Measurements from ENCODE around the gene FGGY.

DNA sequence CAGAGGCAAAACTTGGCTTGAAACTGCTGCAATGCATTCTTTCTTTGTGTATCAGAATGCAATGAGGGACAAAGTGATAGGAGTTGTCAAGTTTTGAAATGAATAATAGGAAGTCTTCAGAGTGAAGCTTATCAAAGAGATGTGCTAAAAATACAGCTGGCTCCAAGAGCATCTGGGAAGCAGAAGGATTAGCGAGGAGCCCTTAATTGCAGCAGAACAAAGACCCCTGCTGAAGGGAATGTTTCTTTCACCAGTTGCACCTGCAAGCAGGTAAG, 124.2 kb upstream of the C8B start:
- PRO-cap, result no peak

- PRO-cap, result no peak
Measured at GRCh38 chr1:57129835-57130113, 164.0 kb upstream of the C8B start.

DNA sequence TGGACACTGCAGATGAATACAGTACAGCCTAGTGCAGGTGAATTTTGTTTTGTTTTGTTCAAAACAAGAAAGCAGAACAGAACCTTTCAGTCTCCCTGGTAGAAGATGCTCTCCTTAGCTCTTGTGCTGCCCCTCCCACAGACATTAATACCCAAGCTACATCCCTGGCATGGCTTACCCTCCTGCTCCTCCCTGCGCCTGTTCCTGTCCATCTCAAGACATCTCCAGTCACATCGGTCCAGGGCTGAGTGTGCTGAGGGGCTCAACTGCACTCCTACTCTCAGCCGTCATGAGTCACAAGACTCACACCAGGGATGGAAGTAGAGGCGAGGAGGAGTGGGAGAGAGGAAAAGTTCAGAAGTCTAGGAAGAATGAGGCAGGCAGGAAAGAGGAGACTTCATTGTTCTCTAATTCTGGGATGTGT, 9.2 kb upstream of the TACSTD2 start:
- PRO-cap, result no peak

DNA sequence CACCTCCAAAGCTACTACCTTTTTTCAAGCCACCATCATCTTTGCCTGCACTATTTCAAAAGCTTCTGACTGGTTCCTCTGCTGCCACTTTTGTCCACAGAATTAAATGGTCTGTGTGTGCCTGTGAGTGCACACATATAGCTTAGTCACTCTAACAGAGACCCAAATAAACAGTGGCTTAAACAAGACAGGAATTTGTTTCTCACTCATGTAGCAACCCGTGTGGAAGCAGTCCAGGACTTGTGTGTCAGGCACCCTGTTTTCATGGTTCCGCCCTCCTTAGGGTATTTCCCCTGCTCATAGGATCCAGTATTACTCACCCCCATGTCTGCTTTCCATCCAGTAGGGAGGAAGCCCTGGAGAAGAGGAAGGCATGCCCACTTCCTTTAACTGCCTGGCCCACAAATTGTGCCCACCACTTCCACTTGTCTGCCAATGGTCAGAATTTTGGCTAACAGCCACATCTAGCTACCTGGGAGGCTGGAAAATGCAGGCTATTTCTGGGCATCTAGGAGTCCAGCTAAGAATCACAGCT, 41.2 kb upstream of the TACSTD2 start:
- PRO-cap, result no peak

DNA sequence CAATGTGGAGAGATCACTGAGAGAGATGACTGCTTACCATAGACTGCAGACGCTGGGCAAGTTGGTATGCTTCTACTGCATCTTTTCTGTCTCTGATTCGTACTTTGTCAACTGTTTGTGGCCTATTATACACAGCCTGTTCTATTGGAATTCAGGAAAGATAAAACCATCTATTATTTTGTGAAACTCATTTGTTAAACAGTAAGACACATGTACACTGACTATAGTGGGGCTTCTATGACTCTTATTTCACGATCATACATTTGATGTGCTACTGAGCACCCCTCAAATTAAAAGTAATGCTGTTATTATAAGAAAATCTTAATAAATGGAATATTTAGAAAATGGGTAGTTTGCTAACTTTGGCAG, 24.4 kb downstream of the MYSM1 start:
- PRO-cap, result no peak

GRCh38 chr1:58785424-58786198, 1.8 kb upstream of the JUN start:
- PRO-cap, result unidirectional peak, minus-strand start at chr1:58785532

- PRO-cap, result no peak
Measured at GRCh38 chr1:58928500-58929040, 144.7 kb upstream of the JUN start.

DNA sequence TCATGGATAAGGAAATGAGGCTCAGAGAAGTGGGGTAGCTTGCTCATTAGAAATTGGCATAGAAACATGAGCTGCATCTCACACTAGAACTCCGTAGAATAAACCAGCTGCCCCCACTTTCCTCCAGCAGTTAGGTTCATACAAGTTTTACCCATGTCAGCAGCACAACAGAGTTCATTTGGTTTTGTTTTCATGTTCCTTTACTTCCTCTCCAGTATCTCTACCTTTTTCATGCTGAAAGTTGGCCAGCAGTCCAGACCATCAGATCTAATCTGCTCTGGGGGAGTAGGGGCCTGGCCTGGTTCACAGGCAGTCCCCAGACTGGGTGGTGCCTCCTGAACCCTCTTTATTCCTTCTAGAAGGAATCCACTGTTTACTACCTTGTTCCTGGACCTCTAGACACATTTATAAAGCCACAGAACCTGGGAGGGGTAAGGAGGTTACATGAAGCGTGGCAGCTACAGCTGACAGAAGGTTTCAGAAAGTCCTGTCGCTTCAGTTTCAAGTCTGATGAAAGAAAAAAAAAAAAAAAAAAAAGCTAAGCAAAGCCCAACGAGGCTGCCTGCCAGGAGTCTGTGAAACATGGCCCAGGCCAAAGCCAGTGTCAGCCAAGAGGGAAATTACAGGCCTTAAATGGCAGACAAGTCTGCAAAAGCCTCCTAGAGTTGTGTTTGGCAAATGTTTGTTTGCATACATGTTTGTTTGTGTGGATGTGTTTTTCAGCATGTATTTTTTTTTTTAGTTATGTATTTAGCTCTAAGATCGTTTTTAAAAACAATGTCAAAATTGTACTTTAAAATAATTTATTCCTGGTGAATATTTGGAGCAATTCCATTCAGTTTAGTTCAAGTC, 184.7 kb upstream of the JUN start:
- PRO-cap, result unidirectional peak, minus-strand start at position 378 of the sequence

- PRO-cap, result bidirectional peak, plus-strand start at chr1:59020396, minus-strand start at chr1:59020260
Measured at GRCh38 chr1:59020091-59020867, 236.4 kb upstream of the JUN start.

- PRO-cap, result no peak
Measured at GRCh38 chr1:59057070-59057709, 239.7 kb upstream of the FGGY start.

GRCh38 chr1:59071267-59071987, 225.5 kb upstream of the FGGY start:
- PRO-cap, result no peak

DNA sequence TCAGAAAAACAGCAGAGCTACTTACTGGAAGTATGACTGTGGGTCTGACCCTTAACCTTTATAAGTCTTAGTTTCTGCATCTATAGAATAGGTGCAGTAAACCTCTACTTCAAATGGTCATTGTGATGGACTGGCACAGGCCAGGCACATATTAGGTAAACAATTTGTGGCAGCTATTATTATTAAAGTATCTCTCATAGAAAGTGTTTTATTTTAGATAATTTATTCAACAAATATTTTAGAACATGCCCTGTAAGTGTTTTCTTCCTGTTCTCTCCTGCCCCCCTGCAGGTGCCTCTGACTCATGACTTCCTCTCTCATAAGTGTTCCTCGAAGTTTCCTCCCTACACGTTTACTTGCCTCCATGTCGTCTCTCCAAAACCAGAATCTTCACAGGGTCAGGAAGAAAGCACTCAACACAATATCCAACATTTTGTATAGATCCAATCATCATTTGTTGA, 224.7 kb upstream of the FGGY start:
- PRO-cap, result no peak

DNA sequence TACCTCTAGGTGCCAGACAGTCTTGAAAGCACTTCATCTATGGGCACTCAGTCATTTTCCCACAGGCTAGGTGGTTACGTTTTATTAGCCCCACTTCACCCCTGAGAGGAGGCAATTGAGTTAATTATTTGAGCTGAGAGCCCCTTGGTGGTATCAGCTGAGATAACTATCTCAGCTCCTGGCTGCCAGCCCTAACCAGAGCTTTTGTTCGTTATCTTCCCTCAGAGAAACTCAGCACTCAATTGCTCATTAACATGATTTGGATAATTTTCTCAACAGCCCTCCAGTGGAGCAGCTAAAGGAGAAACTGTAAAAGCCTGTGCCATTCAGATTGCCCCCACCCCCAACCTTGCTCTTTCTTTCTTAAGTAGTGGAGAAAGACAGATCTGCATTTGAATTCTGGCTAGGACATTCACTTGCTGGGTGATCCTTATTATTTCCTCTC, 218.8 kb upstream of the FGGY start:
- PRO-cap, result no peak

- PRO-cap, result no peak
Measured at GRCh38 chr1:59138369-59138950, 158.4 kb upstream of the FGGY start.

DNA sequence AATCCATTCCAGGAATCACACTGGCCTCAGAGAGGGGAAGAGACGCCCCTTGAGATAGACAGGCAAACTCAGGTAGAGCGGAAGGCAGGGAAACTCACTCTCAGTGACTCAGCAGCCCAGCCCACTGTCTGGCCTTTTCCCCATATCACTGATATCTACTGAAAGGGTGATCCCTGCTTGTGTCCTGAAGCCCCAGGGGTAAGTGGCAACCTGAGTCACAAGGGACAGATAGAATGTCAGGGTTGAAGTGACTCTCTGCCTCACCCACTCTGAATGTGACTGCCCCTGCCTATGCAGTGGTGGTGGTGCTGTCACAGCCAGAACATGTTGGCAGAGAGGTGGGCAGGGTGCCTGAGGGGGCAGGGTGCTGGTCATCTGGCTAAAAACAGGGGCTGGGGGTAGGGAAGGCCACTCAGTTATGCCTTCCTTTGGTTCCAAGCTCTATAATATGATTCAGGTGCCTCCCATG, 157.5 kb upstream of the FGGY start:
- PRO-cap, result no peak

DNA sequence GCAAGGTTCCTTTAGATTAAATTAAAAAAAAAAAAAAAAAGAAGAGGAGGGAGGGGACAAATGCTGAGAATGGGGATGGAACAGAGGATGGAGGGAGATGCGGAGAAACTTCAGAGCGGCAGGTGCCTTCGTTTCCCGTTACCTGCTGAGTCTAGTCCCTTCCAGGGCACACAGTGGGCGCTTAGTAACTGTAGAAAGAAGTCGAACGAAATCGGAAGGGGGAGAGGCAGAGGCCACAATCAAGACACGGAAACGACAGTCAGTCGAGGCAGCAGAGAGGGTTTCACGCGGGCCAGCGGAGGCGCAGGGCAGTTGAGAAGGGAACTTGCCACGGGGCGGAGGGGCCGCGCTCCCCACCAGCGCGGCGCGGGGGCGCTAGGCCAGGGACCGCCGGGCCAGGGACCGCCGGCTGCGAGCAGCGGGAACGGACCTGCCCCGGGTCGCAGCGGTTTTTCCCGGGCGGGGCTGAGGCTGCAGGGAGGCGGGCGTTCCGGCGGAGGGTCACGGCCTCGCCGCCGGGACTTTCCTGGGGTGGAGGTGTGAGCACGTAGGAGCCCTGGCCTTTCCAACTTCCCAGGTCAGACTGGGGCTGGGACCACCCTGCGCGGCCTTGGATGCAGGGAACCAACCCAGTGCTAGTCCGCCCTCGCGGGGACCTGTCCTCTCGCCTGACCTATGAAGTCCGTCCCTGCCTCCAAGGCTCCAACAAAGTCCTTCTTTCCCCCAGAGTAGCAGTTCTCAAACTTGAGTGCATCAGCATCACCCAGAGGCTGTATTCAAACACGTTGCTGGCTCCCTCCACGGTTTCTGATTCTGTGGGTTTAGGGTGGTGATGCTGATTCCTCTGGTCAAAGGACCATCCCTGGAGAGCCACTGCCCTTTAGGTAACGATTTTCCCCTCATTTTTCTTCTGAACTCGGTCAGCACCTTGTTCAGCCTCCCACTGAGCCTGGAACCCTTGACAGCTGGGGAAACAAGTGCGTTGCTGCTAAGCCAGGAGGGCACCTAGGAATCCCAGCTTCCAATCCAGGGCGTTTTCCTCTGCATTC, 150.0 kb upstream of the FGGY start:
- PRO-cap, result no peak

- PRO-cap, result bidirectional peak, plus-strand start at chr1:59296784, minus-strand start at chr1:59296548; bidirectional peak, plus-strand start at chr1:59297094, minus-strand start at chr1:59296885
Measured at GRCh38 chr1:59296187-59297464, at the start of gene FGGY. Gene FGGY (plus strand): TSS chr1:59297094.

DNA sequence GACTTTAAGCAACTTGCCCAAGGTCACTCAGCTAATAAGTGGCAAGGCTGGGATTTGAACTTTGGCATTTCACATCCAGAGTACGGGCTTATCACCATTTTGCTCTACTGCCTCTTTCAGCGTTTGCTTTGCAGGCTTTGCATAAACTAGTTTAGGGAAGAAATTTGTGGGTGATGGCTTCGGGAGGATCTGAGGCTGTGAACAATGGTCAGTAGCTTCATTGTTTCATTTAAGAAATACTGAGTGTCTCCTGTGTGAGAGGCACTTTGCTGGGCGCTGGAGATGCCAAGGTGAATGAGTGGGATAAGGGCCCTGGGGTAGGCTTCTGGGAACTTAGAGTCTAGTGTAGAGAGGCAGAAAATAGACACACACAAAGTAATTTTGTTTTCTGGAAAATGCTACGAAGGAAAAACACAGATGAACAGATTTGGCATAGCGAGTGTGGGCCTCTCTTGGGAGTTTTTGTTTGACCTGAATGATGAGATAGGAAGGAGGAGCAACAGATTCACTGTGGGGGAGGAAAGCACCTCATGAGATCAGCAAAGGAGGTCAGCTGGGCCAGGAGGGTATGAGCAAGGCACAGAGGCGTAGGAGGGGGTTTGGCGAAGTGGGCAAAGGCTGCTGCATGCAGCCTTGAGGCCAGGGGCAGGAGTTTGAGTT, 57.7 kb downstream of the FGGY start:
- PRO-cap, result no peak

GRCh38 chr1:59360139-59360768, 63.4 kb downstream of the FGGY start:
- PRO-cap, result no peak

DNA sequence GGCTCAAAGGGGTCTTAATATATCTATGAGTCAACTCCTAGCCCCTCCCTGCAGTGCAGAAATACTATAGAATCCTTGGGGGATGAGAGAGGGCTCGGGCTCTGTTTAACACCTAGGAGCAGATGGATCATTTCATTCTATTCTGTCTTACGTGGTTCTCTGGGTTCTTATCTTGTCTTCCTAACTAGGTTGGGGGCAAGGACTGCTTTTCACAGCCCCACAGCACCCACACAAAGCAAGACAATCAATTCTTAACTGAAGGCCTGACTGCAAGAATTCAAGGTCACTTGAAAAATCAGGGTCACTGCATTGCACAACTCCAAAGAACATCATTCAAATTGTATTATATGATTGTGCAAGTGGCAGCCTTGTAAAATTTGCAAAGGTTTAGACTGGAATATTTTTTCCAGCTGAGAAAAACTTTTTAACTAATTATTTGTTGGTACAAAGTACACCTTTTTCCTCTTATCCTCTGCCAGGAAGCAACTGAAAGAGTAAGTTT, 214.5 kb downstream of the FGGY start:
- PRO-cap, result no peak

All from SEM (cell line).